ENCODE measurements around a stretch of chr6.

DNA sequence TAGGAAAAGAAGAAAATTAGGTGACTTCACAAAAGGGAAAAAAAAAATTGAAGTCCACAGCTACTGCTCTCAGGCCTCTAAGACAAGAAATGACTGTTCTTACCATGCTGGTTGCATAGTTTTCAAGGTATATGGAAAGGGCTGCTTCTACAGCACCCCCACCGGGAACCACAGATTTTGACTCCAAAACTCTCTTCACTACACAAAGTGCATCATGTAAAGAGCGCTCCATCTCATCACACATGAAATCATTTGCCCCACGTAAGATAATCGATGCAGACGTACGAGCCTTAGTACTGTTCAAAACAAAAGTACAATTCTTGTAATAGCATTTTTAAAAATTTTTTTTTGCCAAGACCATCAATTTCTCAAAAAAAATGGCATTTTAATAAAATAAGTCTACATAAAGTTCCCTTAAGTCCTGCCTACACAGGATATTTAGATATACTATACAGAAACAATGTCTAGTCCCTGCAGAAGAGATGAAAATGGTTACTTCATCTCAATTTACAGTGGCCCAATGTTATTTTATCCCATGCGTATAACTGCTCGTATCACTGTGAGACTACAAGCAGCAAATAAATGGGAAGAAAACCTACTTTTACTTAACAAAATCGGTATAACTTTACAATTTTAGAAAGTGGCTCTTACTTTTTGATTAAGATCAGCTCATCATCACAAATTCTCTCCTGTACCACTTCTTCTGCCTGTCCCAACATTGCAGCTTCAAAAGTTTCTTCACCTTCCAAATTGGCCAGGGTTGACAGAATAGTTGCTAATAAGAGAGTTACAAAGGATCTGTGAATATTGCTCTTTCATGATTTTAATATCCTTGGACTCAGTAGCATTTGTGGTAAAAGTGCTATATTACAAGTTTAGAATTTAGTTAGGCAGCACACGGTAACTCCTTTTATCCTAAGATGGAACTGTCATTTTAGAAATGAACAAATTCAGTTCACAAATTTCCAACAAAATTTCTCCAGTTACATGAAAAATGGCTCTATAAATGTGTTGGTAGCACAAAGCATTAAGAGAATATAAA lies 9.3 kb downstream of the TCP1 start:
- PRO-cap = no peak

- PRO-cap = no peak
These were observed 33.8 kb upstream of the IGF2R start for GRCh38 chr6:159935087-159935500.

DNA sequence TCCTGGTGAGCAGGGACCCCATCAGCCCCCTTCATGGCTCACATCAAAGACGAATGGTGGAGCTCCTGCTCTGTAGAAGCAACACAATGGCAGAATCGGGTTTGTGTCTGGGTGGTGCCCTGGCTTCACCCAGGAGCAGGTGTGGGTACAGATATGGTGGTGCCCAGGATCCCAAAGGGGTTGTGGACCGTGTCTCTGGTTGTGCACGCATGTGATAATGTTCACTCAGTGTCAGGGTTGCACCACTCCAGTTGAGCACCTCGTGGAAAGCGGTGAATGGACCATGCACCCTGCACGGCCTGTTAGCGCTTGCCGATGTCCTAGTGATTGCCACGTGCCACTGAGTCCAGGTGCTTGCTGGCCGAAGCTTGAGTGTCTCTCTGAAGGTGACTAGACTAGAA lies 63.0 kb downstream of the IGF2R start:
- PRO-cap = no peak

DNA sequence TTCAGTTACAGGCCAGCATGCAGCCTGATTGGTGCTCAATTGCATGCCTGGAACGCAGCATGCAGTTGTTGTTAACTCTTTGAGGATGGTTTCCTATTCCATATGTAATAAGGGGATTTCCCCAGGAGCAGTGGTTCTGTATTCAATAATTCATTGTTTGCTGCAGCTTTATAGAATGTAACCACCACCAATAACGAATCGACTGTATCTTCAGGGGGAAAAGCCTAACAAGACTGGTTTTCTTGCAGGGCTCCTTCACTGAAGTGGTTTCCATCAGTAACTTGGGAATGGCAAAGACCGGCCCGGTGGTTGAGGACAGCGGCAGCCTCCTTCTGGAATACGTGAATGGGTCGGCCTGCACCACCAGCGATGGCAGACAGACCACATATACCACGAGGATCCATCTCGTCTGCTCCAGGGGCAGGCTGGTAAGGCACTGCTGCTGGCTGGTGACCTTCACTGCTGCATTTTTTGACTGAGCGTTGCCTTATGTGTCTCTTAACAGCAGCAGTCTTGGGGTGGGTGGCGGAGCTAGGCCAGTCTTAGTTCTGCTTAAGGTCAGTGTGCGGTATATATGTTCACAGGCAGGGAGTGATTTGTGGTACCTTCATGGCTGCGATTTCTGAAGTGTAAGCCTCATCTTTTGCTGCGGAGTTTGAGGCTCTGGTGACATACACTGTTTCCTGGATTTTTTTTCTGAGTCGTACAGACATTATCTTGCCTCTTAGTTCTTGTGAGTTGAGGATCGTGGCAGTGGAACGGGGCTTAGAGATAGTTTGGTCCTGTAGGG lies 71.2 kb upstream of the SLC22A1 start:
- PRO-cap = no peak

DNA sequence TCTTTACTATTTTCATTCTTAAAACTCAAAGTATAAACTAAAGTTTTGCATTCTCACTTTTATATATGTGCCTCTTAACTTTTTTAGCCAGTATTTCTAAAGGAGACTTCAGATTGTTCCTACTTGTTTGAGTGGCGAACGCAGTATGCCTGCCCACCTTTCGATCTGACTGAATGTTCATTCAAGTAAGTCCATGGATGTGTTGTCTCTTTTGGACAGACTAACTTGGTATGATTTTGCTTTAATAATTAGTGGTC lies 57.0 kb upstream of the SLC22A1 start:
- PRO-cap = no peak

DNA sequence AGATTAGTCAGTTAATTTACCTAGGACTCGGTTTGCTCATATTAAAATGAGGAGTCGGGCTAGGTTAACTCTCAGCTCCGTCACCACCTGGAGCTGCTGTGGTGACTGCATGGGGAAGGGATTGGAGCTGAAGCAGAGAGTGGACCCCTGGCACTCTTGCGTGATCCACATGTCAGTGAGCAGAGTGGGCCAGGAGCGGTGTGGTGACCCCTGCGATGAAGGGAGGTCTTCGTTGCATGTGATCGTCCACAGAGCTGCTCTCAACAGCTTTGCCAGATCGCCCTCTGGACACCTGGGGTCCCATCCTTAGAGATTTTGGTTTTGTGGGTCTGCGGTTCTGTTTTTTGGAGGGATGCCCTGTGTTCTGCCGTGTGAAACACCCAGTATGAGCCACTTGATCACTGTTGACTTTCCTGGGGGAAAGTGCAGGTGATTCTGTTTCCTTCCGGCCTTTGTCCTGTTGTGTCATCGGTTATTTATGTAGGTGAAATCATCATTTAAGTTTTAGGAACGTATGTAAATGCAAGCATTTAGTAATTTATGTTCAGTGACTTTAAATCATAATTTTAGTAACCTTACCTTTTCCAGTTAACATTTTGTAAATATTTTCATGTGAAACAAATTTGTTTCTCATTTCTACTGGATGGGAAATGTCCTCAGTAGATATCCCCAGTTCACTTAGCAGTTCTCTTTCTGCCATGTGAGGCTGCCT lies 56.5 kb upstream of the SLC22A1 start:
- PRO-cap = no peak

DNA sequence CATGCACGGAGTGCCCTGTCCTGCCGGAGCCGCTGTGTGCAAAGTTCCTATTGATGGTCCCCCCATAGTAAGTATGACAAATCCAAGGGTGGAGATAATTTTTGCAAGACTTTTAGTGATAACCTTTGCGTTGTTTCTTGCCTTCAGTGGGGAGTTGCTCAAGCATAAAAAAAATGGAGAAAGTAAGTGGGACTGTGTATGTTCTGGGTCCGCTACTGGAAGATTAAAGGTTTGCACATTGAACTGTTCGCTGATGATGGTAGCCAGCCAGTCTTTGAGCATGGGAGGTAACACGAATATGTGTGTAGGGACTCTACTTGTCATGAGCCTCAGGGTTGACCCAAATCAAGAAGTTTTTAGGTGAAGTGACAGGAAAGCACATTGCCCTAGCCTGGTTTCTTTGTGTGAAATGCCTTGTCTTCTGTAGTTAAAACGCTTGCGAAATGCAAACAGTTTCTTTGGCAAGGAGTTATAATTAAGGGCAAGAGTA lies 47.7 kb upstream of the SLC22A1 start:
- PRO-cap = no peak

DNA sequence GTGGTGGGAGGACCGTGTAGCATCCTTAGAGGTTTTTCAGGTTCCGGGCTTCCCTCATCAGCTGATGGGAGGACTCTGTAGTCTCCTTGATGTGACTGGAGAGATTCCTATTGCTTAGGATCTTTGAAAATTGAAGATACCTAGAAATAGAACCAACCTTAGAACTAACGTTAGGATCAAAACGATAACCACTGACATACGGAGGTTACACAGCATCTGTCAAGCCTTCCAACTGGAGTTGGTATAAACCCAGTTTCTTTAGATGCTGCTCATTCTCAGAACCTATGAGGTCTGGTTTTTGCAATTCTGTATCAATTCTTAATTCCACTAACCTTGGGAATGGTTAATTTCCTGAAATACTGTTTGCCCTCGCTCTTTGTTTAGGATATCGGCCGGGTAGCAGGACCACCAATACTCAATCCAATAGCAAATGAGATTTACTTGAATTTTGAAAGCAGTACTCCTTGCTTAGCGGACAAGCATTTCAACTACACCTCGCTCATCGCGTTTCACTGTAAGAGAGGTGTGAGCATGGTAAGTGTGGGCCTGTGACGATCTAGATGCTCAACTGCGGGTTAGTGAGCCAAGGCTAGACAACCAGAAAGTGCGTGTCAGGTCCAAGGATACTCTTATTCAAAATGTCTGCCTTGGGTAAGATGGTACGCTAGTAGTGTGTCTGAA lies 46.0 kb upstream of the SLC22A1 start:
- PRO-cap = no peak

DNA sequence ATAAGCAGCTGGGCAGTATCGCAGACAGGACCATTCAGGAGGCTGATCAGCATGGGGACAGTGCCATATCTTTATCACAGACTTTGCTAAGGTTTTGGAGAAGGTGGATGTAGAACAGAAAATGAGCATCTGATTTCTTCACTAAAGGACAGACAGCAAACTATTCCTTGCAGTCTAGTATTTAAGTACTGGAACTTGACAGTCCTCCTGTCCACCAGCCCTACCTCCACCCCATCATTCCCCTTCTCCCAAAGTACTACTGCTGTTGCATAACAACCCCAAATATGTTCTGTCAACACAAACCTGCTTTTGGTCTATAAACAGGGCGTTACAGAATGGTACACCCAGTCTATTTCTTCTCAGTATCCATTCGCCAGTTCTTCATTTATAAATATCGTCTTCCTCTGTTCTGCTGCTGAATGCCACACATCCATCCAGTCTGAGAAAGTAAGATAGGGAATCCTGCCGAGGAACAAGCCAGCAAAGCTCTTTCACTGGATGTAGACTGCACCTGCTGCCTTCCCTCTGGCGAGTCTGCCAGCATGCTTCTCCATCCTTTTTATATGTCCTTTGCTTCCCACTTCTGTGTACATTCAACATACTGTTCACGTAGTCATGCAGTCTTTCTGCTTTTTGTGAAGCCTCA lies 27.6 kb upstream of the SLC22A1 start:
- PRO-cap = no peak

- PRO-cap = no peak
These were observed 18.4 kb upstream of the SLC22A1 start for GRCh38 chr6:160102765-160104036.

GRCh38 chr6:160129182-160130063 lies 7.8 kb downstream of the SLC22A1 start:
- PRO-cap = no peak

DNA sequence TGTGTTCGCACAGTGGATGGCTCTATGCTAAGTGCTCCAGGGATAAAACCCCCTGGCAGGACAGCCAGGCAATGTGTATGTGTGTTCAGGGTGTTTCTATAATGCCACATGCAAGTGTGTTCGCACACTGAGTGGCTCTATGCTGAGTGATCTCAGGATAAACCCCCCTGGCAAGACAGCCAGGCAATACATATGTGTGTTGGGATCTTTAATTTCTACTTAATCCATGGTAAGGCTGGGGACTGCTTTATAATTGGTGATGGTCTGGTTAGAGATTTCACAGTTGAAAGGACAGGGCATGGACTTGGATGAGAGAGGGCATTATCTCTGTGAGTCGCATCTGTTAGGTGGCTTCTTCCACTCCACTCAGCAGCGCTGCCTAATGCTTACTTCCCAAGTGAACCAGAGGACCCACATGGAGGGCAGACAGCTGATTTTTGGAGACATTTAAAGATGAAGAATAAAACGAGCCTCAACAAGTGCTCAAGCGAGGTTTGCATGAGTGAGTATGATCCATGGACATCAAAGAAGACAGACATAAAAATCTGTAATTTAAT lies 2.1 kb downstream of the SLC22A3 start:
- PRO-cap = no peak

GRCh38 chr6:160431430-160431890 lies 83.3 kb downstream of the SLC22A3 start:
- PRO-cap = no peak

GRCh38 chr6:160696430-160697021 lies 5.5 kb upstream of the PLG start:
- PRO-cap = no peak

GRCh38 chr6:160697592-160698438 lies 4.2 kb upstream of the PLG start:
- PRO-cap = no peak

- PRO-cap = no peak
These were observed 60.8 kb upstream of the MAP3K4 start for GRCh38 chr6:160930339-160931618.

DNA sequence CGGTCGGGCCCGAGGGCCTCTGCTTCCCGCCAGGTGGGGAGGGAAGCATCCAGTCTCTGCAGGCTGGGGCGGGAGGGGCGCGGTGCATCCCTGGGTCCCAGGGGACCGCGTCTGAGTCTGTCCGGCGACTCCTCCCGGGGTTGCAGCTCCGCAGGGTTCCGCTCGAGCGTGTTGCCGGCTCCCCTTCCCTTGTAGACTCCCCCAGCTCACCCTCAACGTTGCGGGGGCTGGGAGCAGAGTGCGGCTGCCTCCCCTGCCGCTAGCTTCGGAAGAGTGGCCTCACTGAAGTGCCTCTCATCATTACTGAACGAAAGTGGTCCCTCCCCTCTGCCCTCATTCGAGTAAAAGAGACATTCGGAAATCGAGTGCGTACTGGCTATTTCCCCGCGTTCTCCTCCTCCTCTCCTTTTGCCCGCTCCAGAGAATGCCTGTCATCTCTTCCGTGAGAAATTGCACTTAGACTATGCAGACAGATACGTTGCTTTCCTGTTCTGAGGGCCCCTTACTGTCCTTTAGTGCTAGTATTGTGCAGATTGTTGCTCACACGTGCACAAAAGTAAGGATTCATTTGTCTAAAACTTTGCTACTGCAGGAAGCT lies 674 bp downstream of the MAP3K4 start:
- PRO-cap = unidirectional peak, minus-strand start at position 267 of the sequence

DNA sequence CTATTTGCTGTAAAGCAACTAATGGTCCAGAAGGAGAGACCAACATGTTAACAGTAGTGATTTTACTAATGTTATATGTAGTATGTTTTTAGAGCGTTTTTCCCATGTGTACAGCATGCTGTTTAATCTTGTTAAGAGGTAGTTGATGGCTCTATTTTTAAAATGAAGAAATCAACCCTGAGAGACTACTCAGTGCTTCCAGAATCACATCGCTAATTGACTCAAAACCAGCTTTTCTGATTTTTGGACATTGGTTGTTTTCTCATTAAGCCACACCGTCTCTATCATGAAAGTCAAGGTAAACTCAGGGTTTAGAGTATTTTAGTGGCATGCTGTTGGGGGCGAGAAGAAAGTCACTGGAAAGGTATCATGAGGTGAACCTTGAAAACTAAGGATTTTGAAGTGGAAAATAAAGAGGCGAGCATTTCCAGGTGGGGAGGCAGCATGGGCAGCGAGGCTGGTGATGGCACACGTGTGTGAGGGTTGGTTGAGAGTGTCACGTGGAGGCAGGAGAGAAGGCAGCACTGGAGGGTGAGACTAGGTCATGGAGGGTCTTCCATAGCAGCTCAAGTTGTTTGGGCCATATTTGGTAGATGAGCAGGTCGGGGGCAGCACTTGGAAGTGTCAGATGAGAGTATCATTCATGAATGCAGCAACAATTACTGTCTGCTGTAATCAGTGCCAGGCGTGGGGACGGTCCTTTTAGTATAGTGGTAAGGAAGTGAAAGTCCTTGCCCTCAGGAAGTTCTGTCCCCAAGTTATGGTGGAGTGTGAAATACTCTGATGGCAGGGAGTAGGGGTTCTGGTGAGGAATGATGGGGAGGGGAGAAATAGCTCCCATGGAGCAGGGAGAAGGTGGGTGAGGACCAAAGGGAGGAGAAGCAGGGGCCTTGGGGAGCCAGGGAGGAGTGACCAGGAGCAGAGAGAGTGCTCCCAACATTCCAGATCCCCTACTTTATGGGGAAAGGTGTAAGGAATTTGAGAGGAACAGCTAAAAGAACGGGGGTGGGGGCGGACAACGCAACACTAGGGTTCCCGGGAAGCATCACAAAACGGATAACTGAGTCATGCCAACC lies 77.7 kb downstream of the MAP3K4 start:
- PRO-cap = no peak

- PRO-cap = no peak
These were observed 101.9 kb downstream of the AGPAT4 start for GRCh38 chr6:161171977-161172406.

DNA sequence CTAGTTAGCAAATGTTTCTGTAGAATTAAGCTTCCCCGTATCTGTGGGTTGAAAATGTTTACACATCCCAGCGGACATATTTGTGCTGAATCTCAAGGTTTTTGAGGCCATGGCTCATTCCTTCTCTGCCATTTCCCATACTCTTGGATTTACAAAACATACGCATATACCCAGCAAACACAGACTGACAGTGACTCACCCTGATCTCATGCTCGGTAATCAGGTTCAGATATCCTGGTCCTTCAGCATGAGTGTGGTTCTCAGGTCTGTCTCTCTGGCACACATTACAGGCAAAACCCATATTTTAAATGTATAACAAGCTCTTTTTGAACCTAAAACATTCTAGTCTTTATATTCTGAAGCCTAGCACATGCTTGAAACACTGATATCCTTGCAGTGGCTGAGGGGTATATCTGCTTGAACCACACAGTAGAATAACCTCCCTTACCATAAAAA lies 58.6 kb downstream of the AGPAT4 start:
- PRO-cap = no peak